Skeletal muscle tissue (tissue), 7 donors: ENCODE measurements around the genes APOC3, APOA1 and SIK3.

DNA sequence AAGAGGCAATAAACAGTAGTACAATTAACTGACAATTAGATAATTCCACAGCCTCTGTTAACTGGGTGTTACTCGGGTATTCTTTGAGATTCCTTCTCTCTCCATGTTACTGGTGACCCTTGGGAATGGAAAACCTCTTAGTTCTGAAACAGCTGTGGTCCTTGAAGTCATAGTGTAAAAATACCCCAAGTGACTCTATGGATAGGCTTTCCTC is 187 bp upstream of the NXPE1 start:
- PRO-cap, 3 experiments = no peak in any of the 3 experiments
- RAMPAGE, long total RNA = no peak
- RRBS, 2 experiments = no CpG with 5 or more reads among the region's 1 CpG

DNA sequence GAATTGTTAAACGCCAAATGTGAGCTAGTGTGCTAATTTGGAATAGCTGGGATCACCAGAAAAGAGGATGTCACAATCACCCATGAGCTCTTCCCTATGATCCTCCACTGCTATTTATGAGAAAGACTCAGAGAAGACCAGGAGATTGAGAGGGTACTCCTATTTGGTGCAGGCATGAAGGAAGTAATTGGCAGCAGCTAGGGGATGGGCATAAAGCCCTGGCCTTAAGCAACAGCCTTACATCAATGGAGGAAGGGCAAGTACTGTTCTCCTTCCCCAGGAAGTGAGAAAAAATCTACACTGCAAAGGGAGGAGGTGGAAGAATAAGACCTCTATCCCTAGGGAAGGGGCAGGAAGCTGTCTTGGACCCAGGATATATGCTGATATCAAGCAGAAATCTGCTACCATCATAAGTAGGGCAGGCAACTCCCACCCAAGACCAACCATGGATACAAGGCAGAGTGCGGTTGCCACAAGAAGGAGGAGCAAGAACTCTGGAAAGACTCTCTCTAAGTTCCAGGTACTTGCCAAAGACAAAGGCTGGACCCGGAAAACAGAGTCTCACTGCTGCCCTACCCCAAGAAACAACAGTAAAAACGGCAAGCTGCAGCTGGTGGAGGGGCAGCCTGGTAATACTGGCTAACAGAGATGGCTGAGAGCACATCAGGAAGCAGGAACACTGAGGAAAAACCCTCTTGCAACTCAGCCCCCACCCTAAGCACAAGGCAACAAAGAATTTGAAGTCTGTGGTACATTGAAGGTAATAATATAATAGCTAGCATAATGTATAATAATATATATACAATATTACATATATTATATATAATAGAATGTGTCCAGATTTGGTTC is 27.8 kb upstream of the NXPE2 start:
- PRO-cap, 3 experiments = no peak in any of the 3 experiments
- RAMPAGE, long total RNA = no peak
- RRBS, 2 experiments = no CpG with 5 or more reads among the region's 4 CpGs

- PRO-cap, 3 experiments = no peak in any of the 3 experiments
- RAMPAGE, long total RNA = no peak
- RRBS, 2 experiments = no CpG with 5 or more reads among the region's 16 CpGs
Observed at GRCh38 chr11:115500539-115501579, 3.4 kb downstream of the CADM1 start.

- PRO-cap, 3 experiments = no peak in any of the 3 experiments
- RAMPAGE, long total RNA = no peak
- RRBS, 2 experiments = 3% methylated on average over 19 of the region's 63 CpGs
Observed at GRCh38 chr11:115658869-115660134, 155.1 kb upstream of the CADM1 start.

DNA sequence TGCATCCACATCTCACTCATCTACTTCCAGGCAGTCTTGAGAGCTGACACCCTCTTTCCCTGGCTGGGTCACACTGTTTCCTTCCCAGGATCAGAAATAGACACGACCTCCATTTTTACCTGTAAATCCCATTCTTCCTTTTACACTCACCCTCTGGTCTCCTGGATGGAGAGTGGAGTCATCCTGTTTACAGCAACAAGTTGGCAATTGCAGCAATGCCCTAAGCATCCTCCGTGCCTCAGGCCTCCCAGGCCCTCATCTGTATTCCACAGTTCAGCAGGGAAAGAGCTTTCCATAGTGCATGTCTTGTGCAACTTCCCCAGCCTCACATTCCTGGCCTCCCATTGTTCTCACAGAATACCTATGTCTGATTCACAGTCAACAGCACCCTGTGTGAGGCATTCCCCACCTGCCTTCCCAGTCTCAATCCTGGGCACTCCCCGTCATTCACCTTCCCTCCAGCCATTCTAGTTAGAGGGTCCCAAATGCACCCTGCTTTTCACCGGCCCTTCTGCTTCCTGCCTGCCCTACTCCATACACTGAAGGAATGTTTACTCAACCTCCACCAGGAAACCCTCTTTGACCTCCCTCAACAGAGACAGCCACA is 405.8 kb downstream of the BUD13 start:
- PRO-cap, 3 experiments = no peak in any of the 3 experiments
- RAMPAGE, long total RNA = no peak
- RRBS, 2 experiments = no CpG with 5 or more reads among the region's 4 CpGs

DNA sequence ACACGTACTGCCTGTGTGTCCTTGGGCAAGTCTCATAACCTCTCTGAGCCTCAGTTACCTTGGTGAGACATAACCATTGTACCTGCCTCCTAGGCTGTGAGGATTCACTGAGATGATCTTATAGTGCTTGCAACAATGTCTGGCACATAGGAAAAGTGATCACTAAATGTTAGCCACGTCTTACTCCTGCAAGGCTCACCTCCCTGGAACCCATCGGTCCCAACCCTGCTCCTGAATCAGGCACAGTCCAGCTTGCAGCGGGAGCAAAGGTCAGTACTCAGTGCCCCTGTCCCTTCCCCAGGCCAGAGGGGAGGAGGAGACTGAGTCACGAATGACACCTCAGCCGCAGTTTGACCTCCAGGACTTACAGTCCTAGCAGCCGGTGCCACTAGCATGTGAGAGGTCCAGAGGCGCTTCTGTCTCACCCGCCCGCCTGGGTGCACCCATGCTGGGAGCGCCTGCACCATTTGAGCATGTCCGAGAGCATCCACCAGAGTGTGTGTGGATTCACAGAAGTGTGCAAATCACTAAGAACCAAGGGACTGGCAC is 3.0 kb upstream of the APOA4 start:
- PRO-cap, 3 experiments = no peak in any of the 3 experiments
- RAMPAGE, long total RNA = no peak
- RRBS, 2 experiments = no CpG with 5 or more reads among the region's 12 CpGs

DNA sequence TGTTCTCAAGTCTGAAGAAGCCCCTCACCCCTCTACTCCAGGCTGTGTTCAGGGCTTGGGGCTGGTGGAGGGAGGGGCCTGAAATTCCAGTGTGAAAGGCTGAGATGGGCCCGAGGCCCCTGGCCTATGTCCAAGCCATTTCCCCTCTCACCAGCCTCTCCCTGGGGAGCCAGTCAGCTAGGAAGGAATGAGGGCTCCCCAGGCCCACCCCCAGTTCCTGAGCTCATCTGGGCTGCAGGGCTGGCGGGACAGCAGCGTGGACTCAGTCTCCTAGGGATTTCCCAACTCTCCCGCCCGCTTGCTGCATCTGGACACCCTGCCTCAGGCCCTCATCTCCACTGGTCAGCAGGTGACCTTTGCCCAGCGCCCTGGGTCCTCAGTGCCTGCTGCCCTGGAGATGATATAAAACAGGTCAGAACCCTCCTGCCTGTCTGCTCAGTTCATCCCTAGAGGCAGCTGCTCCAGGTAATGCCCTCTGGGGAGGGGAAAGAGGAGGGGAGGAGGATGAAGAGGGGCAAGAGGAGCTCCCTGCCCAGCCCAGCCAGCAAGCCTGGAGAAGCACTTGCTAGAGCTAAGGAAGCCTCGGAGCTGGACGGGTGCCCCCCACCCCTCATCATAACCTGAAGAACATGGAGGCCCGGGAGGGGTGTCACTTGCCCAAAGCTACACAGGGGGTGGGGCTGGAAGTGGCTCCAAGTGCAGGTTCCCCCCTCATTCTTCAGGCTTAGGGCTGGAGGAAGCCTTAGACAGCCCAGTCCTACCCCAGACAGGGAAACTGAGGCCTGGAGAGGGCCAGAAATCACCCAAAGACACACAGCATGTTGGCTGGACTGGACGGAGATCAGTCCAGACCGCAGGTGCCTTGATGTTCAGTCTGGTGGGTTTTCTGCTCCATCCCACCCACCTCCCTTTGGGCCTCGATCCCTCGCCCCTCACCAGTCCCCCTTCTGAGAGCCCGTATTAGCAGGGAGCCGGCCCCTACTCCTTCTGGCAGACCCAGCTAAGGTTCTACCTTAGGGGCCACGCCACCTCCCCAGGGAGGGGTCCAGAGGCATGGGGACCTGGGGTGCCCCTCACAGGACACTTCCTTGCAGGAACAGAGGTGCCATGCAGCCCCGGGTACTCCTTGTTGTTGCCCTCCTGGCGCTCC is at the start of gene APOC3:
Gene APOC3, plus strand, starts transcription at position 432 of the 1,150 bp plus-strand sequence.
- PRO-cap, 3 experiments = no peak in any of the 3 experiments
- RAMPAGE, long total RNA = no peak
- RRBS, 2 experiments = no CpG with 5 or more reads among the region's 18 CpGs

GRCh38 chr11:116836873-116838291 is at the start of gene APOA1:
TSS of gene APOA1 (minus strand) at chr11:116837622.
- PRO-cap, 3 experiments = peak in 2 of 3 experiments; most common minus-strand start chr11:116837622 (in 2)
- RAMPAGE, long total RNA = no peak
- RRBS, 2 experiments = 83% methylated on average over 2 of the region's 30 CpGs; no CpG with 5 or more reads in 1 of the 2 experiments

DNA sequence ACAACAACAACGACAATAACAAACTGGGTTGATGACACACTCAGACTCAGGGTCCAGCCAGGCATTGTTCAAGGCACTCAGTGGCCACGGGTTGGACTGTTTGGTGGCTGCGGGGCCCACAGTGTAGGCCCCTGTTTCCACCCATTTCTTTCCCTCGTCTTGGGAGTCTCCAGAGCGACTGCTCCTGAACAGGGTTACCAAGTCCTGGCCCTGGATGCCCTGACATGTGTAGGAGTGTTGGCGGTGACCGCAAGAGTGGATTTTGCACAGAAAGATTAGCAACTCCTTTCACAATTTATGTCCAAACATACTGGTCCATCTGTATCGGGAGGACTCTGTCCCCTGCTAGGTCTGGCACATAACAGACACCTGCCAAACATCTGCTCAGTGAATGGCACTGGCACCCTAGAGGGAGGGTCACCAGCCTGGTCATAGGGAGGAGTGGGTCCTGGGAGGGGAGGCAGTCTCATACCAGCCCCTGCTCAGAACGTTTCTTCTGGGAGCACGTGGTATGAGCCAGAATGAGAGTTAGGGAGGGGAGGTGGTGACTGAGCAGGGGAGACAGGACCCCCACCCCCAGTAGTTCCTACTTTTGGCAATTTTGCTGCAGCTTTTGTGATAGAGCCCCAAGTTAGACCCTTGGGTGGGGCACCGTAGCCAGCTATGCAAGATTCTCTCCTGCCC is 3.4 kb upstream of the APOA1 start:
- PRO-cap, 3 experiments = no peak in any of the 3 experiments
- RAMPAGE, long total RNA = no peak
- RRBS, 2 experiments = no CpG with 5 or more reads among the region's 11 CpGs

GRCh38 chr11:116894076-116894859 is 56.8 kb upstream of the APOA1 start:
- PRO-cap, 3 experiments = no peak in any of the 3 experiments
- RAMPAGE, long total RNA = no peak
- RRBS, 2 experiments = no CpG with 5 or more reads among the region's 3 CpGs

GRCh38 chr11:116924728-116925597 is 87.5 kb upstream of the APOA1 start:
- PRO-cap, 3 experiments = no peak in any of the 3 experiments
- RAMPAGE, long total RNA = no peak
- RRBS, 2 experiments = no CpG with 5 or more reads among the region's 10 CpGs

DNA sequence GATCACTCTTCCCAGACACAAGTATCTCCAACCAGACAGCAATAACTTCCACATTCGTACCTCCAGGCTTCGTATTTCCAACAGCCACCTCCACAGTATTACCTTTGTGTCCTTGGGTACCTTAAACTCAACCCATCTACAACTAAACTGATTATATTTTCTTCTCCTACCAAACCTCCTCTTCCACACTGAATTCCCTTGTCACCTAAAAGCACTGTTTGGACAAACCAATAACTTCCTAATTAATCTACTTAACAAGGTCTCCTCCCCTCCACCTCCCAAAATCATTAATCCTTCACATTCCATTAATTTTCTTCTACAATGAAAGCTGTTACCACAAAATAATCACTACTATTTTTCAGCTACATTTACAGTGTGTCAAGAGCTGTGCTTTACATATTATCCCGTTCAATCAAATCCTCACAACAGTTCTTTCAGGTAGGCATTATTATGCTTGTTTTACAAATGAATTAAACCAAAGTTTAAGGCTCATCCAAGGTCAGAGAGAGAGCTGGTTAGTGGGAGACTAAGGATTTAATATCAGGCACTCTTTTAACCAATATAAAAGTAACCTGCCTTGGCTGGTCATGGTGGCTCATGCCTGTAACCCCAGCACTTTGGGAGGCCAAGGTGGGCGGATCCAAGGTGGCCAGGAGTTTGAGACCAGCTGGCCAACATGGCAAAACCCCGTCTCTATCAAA is 107.5 kb downstream of the SIK3 start:
- PRO-cap, 3 experiments = no peak in any of the 3 experiments
- RAMPAGE, long total RNA = no peak
- RRBS, 2 experiments = no CpG with 5 or more reads among the region's 5 CpGs

DNA sequence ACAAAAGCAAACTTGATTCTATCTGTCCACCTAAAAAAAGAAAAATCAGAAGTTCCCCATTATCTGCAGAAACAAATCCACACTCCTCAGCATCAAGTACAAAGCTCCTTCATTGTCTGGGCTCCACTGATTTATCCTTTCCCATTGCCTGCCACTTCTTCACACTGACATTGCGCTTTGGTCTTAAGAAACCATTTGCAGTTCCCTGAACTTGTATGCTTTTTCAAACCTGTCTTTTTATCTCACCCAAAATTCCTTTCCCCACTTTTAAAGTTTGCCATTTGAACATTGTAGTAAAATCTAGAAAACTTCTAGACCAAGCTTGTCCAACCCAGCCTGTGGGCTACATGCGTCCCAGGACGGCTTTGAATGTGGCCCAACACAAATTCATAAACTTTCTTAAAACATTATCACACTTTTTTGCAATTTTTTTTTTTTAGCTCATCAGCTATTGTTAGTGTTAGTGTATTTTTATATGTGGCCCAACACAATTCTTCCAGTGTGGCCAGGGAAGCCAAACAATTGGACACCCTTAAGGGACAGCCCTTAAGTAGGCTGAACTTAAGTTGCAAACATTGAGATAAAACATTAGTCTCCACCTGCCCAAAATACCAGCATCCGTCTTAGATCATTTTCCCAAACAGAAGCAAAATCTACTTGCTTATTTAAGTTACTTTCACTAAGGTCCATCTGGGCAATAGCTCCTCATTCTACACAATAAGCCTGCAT is 96.2 kb downstream of the SIK3 start:
- PRO-cap, 3 experiments = no peak in any of the 3 experiments
- RAMPAGE, long total RNA = no peak
- RRBS, 2 experiments = no CpG with 5 or more reads among the region's 4 CpGs

DNA sequence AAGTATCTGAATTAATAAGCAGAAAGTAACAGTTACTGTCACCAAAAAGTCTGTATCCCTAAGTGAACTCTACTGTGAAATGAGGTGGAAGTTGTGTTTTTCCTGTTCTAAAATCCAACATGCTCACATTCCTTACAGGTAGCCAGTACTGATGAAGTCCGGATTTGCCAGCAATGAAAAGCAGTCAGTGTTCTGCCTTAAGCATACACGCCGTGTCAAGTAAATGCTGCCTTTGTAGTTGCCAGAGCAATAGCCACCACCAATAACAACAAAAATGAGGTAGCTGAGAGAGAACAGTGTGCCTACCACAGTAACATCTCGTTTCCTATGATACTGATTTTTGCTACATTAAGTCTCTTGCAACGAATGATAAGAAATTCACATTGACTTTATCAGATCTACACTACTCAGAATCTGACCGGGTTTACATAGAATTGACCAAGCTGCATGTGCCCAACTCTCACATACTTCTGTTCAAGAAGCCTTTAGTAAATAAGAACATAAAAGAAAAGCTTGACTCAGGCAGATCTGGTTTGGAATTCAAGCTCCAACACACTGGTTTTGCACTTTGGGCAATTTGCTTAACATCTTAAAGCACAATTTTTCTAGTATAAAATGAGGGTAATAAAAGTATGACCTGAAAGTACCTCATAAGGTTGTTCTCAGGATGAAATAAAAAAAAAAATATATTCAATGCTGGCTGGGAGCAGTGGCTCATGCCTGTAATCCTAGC is 95.3 kb downstream of the SIK3 start:
- PRO-cap, 3 experiments = no peak in any of the 3 experiments
- RAMPAGE, long total RNA = no peak
- RRBS, 2 experiments = no CpG with 5 or more reads among the region's 6 CpGs

GRCh38 chr11:117028895-117029202 is 69.4 kb downstream of the SIK3 start:
- PRO-cap, 3 experiments = no peak in any of the 3 experiments
- RAMPAGE, long total RNA = no peak
- RRBS, 2 experiments = no CpG with 5 or more reads among the region's 9 CpGs

DNA sequence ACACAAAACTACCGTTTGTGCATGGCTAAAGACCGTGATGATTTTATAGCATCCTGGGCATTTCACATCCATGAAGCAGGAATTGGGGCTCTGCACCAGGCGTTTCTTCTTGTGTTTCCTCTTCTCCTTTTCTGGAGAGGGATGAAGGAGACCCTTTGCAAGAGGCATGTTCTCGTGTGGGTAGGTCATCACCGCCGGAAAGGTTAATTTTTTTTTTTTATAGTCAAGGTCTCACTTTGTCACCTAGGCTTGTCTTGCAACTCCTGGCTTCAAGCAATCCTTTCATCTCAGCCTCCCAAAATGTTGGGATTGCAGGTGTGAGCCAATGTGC is 62.4 kb downstream of the SIK3 start:
- PRO-cap, 3 experiments = no peak in any of the 3 experiments
- RAMPAGE, long total RNA = no peak
- RRBS, 2 experiments = no CpG with 5 or more reads among the region's 6 CpGs

DNA sequence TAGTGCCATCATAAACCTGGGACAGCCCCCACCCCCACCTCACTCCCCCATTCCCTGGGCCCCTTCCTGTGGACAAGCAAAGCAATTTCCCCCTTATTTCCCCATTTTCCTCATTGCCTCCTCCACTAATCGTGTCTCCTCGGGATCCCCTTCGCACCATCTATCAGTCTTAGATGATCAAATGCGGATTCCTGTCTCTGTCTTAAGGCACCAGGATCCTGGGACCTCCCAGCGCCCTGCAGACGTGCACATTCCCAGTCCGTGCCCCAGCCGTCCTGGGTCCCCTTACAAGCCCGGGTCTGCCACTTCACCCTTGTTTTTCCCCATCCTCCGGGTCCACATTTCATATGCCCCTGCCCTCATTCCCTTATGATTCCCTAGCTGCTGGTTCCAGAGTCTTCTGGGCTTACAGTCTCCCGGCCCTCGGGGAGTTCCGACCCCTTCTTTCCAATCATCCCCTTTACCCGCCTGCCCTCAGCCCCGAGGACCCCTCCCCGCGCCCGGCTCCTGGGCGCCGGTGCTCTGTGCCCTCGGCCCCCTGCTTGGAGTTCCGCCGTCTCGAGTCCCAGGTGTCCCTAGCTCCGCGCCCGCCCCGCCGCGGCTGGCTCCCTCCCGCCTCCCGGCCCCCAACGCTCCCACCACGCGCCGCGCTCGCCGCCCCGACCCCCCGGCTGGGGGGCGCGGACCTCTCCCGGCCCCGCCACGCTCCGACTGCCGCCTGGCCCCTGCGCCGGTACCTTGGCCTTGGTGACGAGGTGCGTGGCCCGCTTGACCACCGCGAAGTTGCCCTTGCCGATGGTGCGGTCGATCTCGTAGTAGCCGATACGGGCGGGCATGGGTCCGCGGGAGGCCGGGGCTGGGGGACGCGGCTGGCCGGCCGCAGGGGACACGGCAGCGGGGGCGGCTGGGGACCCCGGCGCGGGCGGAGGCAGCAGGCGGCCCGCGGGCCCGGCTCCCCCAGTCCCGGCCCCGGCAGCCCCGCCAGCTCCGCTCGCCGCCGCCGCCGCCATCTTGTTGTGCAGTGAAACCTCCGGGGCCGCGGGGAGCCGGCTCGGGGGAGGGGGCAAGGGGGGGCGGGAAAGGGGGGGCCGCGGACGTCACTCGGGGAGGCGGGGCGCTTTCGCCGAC is at the start of gene SIK3:
Gene SIK3, minus strand, starts transcription at position 1,023 of the 1,128 bp plus-strand sequence.
- PRO-cap, 3 experiments = peak in 3 of 3 experiments; most common plus-strand start position 251 of the sequence (in 2); most common minus-strand start position 1,018 of the sequence (in 2)
- RAMPAGE, long total RNA = no peak
- RRBS, 2 experiments = 2 to 3% methylated on average over 69 to 72 of the region's 103 CpGs

DNA sequence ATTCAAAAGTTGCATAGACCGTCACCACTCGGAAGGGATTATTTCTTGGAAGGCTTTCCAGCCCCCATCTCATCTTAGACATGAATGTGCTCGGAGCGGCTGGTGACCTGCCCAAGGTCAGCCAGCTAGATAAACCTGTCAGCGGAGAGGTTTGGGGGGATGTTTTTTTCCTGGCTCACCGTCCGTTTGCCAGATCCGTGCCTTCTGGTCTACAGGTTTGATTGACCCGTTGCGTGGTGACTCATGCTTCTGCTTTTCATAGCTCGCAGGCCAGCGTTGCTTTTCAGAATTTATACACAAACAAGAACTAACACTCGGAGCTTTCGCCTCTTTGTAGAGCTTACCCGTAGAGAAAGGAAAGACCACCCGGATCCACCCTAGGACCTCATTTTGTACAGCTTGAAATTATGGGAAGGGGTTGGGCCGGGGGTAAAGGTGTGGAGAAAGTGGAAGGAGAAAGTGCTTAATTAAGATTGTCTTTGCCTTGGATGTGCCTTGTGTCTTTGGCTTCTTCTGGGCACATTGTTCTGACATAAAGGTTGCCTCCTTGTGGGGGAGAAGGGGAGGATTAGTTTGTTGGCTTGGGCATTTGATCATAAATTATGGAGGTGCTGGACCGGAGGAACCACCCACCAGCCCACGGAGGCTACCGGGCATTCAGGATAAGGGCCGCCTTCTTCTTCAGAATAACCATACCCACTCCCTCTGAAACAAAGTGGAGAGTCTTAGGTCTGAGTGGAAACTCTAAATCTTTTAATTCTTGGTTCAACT is 1.1 kb downstream of the PAFAH1B2 start:
- PRO-cap, 3 experiments = peak in 3 of 3 experiments; most common minus-strand start position 188 of the sequence (in 3)
- RAMPAGE, long total RNA = no peak
- RRBS, 2 experiments = no CpG with 5 or more reads among the region's 21 CpGs

- PRO-cap, 3 experiments = no peak in any of the 3 experiments
- RAMPAGE, long total RNA = no peak
- RRBS, 2 experiments = no CpG with 5 or more reads among the region's 27 CpGs
Observed at GRCh38 chr11:117188606-117189439, 10.3 kb downstream of the SIDT2 start.

DNA sequence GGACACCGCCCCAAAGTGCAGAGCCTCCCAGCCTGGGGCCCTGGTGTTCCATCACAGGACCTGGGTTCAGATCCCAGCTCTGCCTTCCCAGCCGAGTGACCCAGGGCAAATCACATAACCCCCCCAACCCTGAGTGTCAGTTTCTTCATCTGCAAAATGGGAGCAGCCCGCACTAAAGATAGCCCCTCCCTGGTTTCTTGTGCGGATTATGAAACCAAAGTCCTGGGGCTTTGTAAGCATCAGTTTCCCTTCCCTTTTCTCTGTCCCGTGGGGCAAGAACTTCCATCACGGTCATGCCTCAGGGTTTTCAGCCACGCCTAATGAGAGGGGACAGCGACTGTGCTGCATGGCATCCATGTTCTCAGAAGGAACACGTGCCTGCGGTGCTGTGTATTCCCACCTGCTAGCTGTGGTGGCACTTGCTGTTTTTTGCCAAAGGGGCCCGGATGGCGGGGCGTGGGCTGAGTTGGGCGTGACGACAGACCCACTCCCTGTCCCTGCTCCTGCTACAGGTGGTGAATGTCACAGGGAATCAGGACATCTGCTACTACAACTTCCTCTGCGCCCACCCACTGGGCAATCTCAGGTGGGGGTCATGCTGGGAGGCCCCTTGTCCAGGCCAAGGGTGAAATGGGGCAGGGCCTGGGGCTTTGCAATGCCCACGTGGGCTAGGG is 9.6 kb upstream of the TAGLN start:
- PRO-cap, 3 experiments = no peak in any of the 3 experiments
- RAMPAGE, long total RNA = no peak
- RRBS, 2 experiments = no CpG with 5 or more reads among the region's 17 CpGs